ENCODE results near the genes ISG20L2 and MRPL24.

DNA sequence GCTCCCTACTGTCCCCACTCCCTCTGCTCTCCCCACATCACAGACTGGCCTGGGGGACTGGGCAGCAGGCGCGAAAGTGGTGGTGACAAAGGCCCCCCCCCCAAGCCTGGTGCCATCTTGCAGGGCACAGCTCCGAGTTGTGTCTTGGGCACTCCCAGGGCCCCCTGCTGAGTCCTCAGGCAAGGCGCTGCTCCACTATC lies 3.3 kb upstream of the BGLAP start:
- PRO-cap, 2 experiments = no peak in any of the 2 experiments

DNA sequence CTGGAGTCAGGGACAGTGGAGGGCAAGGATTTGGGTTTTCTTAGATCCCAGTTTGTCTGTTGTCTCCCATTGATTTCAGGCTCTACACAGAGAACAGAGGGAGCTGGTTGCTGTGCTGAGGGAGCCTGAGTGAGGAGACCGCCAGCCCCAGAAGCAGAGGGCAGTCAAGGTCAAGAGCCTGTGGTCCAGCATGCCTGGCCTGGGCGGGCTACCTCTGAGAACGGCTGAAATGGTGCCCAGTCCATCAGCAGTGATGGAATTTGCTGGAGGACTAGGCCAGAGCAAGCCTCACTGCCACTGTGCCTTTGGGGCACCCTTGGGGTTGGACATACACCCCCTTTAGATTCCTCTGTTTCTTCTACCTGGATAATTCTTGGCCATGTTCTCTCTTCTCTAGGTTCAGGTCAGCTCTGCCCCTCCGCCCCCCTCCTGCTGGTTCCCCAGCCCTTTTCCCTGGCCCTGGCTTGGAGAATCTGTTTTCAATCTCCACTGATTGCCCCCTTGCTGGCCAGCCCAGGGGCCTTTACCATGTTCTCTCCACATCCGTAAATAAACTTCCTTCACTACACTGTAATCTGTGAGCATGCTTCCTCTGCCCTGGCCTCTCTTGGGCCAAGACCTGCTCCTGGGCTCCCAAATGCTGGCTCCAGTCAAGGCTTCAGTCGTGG lies 2.4 kb upstream of the BGLAP start:
- PRO-cap, 2 experiments = no peak in any of the 2 experiments

- PRO-cap, 2 experiments = peak in 2 of 2 experiments; most common plus-strand start chr1:156291744 (in 2); most common minus-strand start chr1:156291488 (in 2)
Measured at GRCh38 chr1:156291132-156292118, 4.1 kb downstream of the GLMP start.

- PRO-cap, 2 experiments = no peak in any of the 2 experiments
Measured at GRCh38 chr1:156467710-156468322, 32.8 kb downstream of the MEF2D start.

DNA sequence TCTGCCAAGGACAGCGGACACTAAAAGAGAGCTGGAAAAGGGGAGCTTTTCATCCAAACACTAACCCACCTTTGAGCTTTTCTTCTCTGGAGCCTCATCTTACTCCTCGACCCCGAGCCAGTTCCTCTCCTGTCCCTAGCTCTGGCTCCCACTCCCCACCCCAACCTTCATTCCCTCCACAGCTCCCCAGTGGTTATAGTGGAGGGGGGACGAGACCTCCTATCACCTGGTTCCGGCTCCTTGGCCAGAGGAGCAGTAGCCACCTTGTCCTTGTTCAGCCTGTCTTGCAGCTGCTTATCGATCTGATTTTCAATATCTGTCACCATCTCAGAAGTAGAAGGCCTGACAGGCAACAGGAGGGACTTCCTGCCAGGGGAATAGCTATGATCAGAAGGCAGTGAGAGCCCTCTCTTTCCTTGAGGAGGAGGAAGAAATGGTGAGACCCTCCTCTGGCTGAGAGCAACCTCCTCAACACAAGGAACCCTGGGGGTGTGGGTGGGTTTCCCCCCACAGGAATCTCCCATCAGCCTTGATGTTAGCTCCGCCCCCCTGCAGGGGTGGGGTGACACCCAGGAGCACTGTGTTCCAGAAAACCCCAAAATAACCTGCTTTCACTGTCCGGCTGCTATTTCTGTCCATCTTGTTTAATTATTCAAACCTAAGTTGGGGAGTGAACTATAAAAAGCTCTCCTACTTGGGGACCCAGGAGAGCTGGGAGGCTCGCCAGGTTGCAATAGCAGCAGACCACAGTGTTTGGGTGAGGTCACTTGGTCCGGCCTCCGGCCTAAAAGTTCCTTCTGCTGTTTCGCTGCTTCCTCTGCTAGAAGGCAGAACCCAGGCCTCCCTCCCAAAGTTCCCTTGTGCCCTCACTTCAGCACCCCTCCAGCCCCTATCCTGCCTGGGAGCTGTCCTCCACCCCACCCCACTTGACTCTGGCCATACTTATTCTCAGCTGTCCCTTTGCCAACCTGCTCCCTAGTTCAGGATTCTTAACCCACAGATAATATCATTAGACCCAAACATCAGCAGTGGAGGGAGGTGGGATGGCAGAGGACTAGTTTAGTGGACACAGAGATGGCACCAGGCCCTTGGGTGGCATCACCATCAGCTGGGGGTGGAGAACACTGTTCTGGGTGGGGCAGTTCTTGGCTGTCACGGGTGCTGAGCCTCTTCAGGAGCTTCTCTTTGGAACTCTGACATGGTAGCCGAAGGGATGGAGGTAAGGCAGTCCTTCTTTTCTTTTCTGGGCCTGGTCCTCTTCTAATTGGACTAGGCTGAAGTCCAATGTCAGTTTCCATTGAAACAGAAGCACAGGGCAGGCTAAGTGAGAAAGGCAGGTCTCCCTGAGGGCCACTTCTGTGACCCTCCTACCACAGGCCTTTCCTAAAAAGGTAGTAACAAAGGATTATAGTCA lies 7.9 kb upstream of the MEF2D start:
- PRO-cap, 2 experiments = no peak in any of the 2 experiments

- PRO-cap, 2 experiments = no peak in any of the 2 experiments
Measured at GRCh38 chr1:156625496-156626097, 6.4 kb downstream of the HAPLN2 start.

- PRO-cap, 2 experiments = no peak in any of the 2 experiments
Measured at GRCh38 chr1:156645278-156646511, 3.8 kb downstream of the BCAN start.

- PRO-cap, 2 experiments = no peak in any of the 2 experiments
Measured at GRCh38 chr1:156673643-156674230, 3.5 kb downstream of the NES start.

GRCh38 chr1:156691507-156692197 lies 13.7 kb downstream of the CRABP2 start:
- PRO-cap, 2 experiments = no peak in any of the 2 experiments

GRCh38 chr1:156709721-156710276 lies 4.4 kb upstream of the CRABP2 start:
- PRO-cap, 2 experiments = no peak in any of the 2 experiments

DNA sequence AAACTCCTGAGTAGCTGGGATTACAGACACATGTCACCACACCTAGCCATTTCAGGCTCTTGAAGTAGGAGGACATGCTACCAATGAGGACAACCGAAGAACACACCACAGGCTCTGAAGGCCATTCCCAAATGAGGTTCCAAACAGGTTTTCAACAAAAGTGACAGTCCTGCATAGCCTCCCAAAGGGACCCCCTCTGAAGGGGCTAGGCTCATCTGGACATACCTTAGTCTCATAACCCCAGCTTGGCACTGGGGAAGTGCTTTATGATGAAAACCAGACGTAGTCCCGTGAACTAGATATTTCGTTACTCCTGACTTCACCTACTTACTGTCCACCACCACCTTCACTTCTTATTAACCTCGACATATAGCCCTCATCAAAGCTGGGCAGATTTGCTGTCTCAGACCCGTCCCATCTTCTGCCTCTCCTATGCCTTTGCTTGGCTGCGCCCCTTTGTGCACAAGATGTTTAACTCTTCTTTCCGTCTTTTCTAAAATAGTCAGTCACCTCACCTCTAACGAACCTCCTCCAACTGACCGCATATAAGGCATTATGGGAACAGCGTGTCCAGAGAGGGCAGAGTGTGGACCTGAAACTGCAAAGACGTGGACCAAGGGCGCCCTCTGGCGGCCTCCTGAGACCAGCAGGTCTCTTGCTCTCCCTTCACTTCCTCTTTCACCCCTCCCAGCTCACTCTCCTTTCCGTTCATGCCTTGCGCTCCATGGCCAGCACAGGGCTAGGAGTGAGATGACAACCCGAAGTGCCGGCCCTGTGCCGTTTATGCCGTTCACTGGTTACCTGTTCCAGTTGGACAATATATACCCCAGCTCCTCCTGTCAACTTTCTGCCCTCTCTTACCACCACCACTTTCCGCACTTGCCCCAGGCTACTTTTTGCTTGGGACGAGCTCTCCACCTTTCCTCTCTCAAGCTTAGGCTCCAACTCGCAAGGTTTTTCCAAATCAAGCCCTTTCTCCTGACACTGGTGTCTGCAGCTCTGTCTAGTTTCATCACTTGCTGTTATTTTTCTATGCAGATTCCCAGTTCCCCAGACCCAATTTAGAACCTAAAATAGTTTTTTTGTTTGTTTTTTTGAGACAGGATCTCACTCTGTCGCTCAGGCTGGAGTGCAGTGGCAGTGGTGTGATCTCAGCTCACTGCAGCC lies 2.5 kb upstream of the METTL25B start:
- PRO-cap, 2 experiments = no peak in any of the 2 experiments

GRCh38 chr1:156728296-156729404 lies at the start of gene ISG20L2:
Gene ISG20L2 (minus strand): TSS chr1:156728766.
- PRO-cap, 2 experiments = peak in 2 of 2 experiments; most common plus-strand start chr1:156728510 (in 2); most common minus-strand start chr1:156728412 (in 2)

- PRO-cap, 2 experiments = peak in 2 of 2 experiments; most common minus-strand start chr1:156741061 (in 2)
Measured at GRCh38 chr1:156740209-156741236, at the start of gene MRPL24. Gene MRPL24 (minus strand): TSS chr1:156741088.

DNA sequence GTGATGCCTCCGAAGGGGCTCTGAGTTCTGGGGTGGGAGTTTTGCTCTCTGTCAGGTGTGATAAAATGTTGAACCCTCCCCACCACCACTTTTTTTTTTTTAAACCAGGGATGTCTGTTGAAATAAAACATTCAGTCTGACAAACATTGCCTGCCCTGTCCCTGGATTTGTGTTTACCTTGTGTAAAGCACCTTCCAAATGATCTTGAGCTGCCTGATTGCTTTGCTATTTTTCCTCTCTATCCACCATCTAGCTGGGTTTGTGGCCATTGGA lies 16.0 kb downstream of the SH2D2A start:
- PRO-cap, 2 experiments = no peak in any of the 2 experiments

GRCh38 chr1:156941627-156942302 lies 21.3 kb downstream of the LRRC71 start:
- PRO-cap, 2 experiments = no peak in any of the 2 experiments

DNA sequence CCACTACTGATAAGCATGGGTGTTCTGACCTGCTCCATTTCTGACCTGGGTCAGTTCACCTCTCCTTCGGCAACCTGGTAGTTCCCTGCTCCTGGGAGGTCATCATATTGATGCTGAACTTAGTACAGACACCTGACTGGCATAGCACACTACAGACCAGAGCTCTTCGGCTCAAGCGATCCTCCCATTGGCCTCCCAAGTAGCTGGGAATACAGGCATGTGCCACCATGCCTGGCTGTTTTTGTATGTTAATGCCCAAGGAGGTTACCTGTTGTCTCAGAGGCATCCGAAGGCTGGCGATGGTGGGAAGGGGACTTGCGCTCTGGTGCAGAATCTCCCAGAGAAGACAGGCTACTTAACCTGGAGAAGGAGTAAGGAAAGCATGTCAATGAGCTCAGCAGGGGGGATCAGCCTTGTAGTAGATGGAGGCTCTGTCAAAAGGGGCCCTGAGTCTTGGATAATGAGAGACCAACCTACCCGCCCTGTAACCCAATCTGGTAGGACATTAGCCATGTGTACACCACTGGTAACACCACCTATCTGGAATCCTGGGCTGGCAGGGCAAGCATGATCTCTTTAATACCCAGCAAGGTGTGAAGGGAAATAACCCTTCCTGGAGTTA lies 59.6 kb downstream of the ARHGEF11 start:
- PRO-cap, 2 experiments = no peak in any of the 2 experiments

DNA sequence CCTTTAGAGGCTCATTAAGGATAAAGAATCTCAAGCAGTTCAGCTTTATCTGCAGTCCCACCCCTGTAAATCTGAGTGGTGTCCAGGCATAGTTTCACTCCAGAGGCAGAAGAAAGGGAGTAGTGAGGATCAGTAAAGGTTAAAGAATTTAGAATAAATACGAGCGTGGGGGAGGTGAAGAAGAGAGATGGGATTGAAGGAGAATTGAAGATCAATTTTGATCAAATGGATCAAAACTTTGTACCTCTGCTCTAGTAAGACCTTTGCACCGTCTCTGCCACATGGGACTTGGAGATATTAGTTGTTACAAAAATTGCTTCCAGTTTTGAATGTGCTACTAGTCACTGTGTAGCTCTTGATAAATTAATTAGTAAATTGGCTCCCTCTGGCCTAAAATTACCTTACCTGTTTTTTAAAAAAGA lies 1.1 kb upstream of the ETV3 start:
- PRO-cap, 2 experiments = no peak in any of the 2 experiments

GRCh38 chr1:157155542-157156520 lies 17.6 kb upstream of the ETV3 start:
- PRO-cap, 2 experiments = no peak in any of the 2 experiments

GRCh38 chr1:157163498-157164171 lies 25.4 kb upstream of the ETV3 start:
- PRO-cap, 2 experiments = no peak in any of the 2 experiments

DNA sequence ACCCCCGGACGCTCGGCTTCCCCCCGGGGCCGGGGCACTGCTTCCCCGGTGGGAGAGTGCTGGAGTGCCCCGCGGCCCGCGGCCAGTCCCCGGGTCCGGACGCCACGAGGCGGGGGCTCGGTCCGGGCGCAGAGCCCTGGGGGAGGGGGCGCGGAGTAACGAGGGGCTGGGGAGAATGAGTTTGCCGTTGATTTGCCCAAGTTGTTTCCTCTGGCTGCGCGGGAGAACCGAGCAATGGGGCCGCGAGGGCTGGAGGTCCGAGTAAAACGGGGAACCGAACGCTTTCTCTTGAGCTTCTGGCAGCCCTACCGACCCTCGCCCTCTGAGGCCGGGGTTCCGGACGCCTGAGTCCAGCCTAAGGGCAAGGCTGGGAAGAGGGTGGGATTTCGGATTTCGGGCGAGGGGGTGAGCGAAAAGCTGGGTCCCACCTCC lies 317 bp downstream of the KIRREL1 start:
- PRO-cap, 2 experiments = no peak in any of the 2 experiments